Skin of body (tissue), 2 donors: ENCODE results near the gene CSNKA2IP.

DNA sequence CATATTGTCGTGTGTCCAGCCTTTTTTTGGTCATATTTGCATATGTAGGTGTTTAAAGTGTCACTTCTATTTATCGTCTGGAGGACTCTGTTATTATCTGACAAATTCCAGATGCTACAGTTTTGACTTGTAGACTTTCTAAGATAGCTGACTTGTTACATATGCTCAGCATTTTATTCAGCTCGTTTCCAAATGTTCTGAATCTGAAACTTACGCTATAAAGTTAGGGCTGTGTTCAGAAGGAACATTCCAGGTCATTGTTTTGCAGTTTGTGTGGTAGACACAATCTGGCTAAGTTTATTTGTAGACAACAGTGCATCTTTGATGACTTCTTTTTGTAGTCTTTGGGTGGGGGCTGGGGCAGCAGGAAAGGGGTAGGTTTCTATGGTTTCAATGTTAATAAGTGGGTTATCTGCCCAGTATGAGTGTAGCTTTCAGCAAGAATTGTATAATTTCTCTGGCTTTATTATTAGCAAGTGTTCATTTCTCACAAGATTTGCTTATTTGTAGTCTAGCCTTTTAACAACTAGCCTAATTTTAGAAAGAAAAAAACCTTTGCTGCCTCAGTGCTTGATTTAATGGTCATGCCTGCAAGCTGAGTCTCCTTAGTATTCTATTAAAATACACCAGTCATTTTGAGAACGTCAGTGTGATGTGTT lies 2.1 kb downstream of the PPP4R2 start:
- RAMPAGE, long total RNA: no peak

DNA sequence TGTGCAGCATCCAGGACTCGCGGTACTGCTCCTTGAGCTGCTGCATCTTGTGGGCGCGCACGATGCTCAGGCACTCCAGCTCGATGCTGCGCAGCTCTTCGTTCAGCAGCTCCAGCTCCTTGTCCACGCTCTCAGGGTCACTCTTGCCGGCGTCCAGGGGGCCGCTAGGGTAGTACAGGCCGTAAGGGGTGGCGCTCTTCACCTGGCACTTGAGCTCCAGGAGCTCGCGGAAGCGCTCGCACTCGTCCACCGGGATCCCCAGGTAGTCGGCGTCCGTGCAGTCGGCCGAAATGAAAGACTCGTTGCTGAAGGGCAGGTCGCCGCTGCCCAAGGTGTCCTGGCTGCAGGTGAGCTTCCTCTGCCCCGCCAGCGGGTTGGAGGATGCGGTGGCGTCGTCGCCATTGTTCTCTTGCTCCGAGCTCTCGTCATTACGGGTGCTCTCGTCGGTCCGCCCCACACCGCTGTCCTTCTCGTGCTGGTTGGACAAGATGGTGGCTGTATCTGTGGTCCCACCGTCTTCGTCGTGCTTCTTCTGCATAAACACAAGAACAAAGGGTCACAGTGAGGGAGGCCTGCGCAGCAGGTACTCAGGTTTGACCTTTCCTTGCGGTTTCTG lies 240.2 kb downstream of the PDZRN3 start:
- RAMPAGE, long total RNA: no peak

GRCh38 chr3:73446431-73446890 lies 178.3 kb downstream of the PDZRN3 start:
- RAMPAGE, long total RNA: no peak

GRCh38 chr3:73511986-73512484 lies 112.7 kb downstream of the PDZRN3 start:
- RAMPAGE, long total RNA: no peak

- RAMPAGE, long total RNA: no peak
These were observed 15.3 kb upstream of the CNTN3 start for GRCh38 chr3:74629692-74630190.

GRCh38 chr3:75342426-75342850 lies 321.7 kb upstream of the FRG2C start:
- RAMPAGE, long total RNA: no peak

- RAMPAGE, long total RNA: no peak
These were observed 267.9 kb upstream of the FRG2C start for GRCh38 chr3:75396134-75396737.

GRCh38 chr3:75434707-75435232 lies 229.4 kb upstream of the FRG2C start:
- RAMPAGE, long total RNA: no peak

DNA sequence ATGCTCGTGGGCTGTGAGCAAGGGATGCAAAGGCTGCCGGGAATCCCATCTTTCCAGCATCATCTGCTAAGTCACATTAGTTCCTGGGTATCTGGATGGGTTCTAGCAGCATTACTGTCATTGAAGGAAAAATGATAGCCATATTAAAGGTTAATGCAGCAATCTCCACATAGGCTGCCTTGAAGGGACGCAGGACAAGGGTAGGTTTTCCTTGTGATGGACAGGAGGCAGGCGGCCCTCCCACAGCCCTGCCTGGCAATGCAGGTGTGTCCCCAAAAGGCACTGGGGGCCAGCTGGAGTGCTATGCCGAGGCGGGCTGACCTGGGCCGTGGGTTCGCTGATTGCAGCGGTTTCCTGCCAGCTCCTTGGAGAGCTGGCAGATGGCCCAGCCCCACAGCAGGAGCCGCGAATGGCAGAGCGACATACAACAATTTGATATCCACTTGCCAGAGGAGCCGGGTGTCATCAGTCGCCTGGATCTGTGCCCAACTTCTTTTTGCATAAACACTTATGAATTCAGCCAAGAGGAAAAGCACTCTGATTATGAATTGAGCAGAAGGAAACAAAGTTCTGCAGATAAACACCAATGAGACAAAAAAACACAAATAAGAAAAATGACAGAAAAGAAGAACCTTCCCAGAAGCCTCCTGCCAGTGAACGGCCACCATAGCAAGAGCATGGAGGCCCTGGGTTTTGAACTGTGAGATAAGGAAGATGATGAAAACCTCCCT lies 210.8 kb upstream of the FRG2C start:
- RAMPAGE, long total RNA: no peak

GRCh38 chr3:77038133-77038877 lies 1.6 kb upstream of the ROBO2 start:
- RAMPAGE, long total RNA: no peak

- RAMPAGE, long total RNA: no peak
These were observed 699.0 kb downstream of the GBE1 start for GRCh38 chr3:81062509-81062824.

DNA sequence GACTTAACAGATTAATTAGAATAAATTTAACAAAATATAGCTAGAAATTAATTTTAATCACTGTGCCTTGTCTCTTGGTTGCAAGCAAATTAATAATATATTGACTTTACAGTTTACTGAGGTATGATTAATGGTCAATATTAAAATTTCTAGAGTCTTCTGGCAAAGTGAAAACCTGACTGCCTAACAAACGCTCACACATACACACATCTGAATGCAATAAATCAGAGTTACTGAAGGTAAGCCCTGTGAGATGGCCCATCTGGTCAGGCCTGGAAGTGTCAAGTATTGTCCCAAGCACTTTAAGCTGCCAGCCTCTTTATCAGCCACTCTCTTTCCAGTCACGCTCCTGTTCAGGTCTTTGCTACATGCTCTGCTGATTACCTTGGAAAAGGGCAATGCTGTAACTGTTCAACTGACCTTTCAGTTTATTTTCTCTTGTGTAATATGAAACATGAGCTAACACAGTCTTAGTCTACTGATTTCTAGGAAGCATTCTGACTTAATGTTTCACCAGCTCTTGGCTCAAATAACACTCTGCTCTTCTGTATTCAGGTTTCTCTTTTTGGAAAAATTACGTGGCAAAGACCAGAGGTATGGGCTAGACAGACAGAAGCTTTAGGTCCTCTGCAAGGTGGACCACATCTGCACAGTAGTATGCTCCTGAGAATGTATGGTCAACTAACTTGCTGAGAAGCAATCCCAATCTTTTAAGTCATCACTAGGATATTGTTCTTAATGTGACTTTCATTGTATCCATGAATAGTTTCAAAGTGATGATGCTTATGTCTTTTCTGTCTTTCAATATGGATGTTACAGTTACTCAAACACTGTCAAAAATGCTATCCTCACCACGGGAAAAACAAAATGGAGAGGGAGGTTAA lies 44.5 kb downstream of the GBE1 start:
- RAMPAGE, long total RNA: no peak

- RAMPAGE, long total RNA: no peak
These were observed 2.7 kb downstream of the GBE1 start for GRCh38 chr3:81758646-81759223.

GRCh38 chr3:81759360-81759838 lies 2.0 kb downstream of the GBE1 start:
- RAMPAGE, long total RNA: no peak

- RAMPAGE, long total RNA: no peak
These were observed 27.2 kb upstream of the GBE1 start for GRCh38 chr3:81788615-81789028.

DNA sequence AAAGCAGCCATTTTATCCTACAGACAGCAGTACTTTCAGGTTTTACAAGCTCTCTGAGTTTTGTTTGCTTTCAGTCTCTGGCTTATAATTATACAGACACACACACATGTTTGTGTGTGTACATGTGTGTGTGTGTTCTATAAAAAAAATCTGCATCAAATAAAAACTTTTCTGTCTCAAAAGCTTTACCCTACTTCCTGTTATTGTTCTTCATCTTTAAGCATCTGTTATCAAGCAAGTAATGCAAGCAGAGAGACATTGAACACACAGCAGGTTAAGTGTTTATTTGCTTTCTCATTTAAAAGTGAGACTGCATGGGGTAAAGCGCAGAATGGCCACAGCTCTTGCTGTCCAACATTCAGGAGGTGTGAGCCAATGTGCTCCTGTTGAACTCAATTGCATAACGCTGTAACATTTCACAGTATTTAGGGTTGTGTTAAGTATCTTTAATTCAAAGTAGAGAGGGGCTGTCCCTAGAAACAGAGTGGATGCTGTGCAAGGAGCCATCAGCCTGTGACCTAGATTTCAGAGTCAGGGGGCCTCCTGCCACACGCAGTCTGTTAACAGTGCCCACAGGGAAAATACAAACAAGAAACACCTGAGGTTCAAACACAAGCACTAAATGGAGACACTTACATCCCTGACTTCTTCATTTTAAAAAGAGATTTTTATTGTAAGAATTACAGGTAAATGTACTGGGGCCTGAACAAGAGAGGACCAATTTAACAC lies 815.3 kb downstream of the VGLL3 start:
- RAMPAGE, long total RNA: no peak

DNA sequence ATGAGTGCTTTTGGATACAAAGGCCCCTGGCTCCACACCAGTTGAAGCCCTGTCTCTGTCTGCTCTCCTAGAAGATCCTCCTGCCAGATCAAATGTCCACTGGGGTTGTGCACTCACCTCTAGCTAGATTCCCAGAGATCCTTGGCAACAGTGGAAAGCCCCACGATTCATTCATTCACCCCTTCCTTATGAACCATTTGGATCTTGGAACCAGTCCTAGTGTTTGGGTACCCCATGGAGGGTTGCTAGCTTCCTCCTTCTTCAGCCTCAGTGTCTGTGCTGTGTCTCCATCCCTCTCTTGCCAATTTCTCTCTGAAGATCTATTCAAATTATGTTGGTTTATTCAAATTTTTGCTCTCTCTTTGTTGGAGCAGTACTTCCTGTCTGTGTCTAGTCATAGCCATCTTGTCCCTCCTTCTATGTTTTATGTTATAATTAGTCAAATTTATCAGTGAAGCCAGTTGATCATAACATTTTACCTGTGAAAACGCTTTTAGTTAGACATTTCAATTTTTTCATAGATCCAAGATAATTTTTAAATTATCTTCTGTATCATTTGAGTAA lies 307.9 kb downstream of the VGLL3 start:
- RAMPAGE, long total RNA: no peak

GRCh38 chr3:87793615-87793911 lies 1.1 kb downstream of the HTR1F start:
- RAMPAGE, long total RNA: no peak

DNA sequence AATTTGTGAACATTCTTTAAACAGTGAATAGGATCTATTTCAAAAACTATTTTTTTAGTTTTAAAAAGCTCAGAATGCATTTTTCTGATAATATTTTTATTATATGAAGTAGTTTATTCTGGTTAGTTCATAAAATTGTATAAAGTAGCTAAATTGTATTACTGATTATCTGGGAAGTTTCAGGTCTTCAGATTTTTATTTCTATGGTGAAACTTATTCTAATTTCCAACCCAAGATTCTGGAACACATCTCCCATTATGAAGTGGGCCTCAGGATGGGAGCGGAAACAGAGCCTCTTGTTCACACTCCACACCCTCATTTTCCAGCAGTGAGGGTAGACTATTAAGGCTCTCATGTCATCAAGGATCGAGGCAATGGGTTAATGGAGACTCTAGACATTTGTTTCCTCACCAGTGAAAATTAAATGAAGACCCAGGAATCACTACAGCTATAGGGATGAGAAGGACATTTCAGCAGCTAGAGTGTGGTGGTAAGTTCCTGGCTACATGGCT lies at the start of gene CSNKA2IP:
Gene CSNKA2IP, plus strand, starts transcription at position 303 of the 512 bp plus-strand sequence.
- RAMPAGE, long total RNA: no peak

DNA sequence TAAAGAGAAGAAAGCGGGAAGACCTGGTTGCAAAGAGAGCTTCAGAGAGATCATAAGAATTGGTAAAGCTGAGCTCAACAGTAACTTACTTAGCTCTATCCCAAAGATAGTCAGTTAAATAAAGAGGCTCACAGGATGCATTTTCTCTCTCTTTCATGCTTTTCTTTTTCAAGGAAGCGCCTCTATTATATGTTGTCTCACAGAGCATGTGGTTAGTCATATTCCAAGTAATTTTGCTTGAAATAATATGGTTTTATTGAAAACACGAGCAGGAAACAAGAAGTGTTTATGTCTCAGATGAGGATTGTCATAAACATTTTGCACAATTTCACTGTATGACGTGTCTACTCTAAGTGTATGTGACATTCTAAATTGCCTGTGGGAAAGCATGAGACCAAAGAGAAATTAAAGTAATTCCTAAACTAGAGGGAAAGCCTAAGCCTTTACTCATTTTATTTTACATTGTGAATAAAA lies 818.5 kb downstream of the EPHA3 start:
- RAMPAGE, long total RNA: no peak